Placental epithelial cell (primary cell): ENCODE measurements around a stretch of chr14.

DNA sequence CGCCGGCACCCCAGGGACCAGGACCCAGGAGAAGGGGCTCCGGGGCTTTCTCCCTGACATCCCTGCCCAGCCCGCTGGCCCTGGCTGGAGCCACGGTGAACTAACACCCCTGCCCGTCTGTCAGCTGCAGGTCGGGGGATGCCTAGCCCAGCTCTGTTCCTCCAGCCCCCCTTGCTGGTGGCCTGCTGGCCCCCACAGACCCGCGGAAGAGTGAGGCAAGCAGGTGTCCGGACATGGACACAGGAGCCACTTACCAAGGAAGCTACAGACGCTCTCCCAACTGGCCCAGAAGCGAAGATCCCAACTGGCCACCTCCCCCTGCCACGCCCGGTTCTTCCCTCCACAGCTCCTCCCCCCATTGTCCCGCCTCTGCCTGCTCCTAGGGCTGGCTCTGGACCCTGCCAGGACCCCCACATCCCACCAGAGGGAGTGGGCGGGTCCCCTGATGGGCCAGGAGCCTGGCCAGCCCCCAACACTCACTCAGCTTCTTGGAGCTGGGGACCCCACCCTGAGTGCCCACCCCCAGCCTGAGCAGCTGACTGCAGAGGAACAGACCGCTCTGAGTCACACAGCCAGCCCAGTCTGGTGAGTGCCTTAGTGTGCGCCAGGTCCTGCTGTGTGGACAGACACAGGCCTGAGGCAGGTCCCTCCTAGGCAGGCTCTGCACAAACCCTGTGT lies 7.8 kb downstream of the AHNAK2 start:
- CAGE, long polyA plus RNA = no peak

DNA sequence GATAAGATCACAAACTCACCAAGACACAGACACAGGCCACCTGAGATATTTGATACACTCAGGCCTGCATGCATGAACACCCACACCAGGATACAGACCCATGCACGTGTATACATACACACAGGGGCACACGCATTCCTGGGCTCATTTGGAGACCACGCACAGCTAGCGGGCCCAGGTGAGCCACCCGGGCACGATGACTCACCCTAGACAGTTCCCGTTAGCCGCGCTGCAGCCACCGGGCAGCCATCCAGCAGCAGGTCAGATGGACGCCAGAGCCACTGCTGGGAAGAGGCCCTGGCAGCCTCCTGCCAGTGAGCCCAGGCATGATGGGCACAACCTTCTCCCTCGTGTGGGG lies 1.9 kb upstream of the AHNAK2 start:
- CAGE, long polyA plus RNA = no peak

GRCh38 chr14:105088145-105088760 lies 23.0 kb upstream of the GPR132 start:
- CAGE, long polyA plus RNA = no peak

DNA sequence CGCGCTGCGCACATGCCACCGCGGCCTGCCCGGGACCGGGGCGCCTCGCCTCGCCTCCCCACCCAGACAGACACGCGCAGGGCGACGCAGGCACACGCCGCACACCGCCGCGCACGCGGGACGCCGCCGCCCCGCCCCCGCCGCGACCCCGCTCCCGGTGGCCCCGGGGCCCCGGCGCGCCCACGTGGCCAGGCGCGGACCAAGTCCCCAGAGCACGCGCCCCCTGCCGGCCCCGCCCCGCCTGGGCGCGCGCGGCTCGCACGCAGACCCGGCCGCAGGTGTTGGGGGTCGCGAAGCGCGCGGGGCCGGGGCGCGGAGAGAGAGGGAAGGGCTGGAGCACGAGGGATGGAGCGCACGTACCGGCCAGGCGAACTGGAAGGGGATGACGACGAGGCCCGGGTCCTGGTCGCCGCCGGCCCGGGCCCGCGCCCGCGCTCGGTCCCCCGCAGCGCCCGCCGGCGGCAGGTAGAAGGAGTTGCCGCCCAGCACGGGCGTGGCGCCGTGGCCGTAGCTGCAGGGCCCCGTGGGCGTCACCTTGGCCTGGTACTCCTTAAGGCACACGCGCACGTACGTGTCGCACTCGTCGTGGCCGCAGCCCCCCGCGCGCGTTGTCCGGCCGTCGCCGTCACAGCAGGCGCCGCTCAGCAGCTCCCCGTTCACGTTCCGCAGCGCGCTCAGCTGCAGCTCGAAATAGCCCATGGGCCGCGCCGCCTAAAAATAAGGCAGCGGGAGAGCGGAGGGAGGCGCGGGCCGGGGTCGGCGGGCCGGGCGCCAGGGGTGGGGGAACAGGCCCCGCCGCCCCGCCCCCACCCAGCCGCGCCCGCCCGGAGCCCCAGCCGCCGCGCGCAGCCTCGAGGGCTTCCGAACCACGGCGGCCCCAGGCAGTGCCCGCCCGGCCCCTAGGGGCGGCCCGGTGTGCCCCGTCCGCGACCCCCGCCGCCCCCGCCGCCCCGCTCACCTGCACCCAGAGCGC lies 893 bp downstream of the JAG2 start:
- CAGE, long polyA plus RNA = no peak

DNA sequence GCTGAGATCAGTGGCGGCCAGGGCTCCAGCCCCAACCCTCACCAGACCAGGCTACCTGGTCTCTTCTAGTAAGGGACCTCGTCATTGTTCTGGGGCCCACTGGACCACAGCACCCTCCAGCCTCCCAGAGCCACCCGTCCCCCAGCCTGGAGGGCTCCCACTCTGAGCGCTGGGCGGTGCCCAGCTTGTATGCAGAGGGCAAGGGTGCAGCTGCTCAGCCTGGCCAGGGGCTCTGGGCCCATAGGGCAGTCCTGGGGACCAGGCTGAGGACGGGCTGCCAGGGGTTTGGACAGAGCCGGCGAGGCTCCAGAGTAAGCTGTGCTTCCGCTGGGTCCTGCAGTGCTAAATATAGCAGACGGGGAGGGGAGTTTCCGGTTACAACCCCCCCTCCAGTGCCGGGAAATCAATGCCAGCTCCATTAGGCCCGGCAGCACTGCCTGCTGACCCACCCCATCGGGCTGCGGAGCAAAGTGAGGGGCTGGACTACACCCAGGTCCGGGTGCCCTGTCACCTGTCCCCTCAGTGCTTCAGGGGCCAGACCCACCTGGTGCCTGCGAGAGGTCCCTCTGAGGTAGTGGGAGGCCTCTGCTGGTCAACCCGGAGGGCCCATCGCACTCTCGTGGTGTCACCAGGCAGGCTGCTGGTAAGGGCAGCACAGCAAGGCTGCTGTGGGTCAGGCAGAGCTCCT lies 2.4 kb upstream of the JAG2 start:
- CAGE, long polyA plus RNA = no peak

DNA sequence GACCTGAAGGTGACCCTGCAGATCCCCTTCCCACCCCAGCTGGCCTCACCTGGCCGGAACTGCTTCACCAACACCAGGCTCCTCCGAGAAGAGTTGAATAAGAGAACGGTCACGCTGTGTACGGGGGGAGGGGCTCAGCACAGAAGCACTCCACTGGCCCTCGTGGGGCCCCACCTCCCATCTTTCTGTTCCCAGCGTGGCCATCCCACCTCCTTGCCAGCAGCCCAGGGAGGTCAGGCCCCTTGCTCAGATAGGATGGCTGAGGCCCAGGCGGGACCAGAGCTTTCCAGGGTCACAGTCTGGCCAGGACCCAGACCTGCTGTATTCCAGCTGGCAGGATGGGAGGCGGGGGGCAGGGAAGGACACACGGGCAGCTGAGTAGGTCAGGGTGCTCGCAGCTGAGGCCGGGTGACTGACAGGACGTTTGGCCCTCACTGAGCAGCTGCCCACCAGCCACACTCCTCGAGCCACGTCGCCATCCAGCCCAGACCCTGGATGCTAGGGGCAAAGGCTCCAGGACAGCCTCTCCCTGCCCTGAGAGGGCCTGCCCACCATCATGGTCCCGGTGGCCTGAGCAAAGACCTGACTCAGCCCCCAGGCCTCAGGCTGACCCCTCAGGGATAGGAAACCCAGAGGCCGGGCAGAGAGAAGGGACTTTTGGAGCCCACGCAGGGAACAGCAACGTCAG lies 4.1 kb downstream of the NUDT14 start:
- CAGE, long polyA plus RNA = no peak

- CAGE, long polyA plus RNA = no peak
These were observed 28.3 kb upstream of the NUDT14 start for GRCh38 chr14:105209282-105209850.

DNA sequence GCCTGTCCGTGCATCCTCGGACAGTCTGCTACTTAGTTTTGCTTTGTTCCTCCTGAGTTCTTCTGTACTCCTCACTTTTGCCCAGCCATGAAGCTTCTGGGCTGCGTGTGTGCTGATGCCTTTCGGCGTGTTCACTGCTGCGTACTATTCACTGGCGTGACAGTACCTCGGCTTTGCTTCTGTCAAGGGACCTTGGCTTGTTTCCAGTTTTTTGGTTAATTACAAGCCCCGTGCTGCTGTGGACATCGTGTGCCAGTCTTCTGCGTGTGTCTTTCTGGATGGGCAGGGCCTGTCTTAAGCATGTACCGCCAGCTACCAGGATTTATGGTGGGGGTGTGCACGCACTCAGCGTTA lies 2.5 kb downstream of the PACS2 start:
- CAGE, long polyA plus RNA = no peak

- CAGE, long polyA plus RNA = no peak
These were observed 520 bp upstream of the MTA1 start for GRCh38 chr14:105418974-105419639.

GRCh38 chr14:105646125-105646600 lies 119.8 kb downstream of the TMEM121 start:
- CAGE, long polyA plus RNA = no peak

DNA sequence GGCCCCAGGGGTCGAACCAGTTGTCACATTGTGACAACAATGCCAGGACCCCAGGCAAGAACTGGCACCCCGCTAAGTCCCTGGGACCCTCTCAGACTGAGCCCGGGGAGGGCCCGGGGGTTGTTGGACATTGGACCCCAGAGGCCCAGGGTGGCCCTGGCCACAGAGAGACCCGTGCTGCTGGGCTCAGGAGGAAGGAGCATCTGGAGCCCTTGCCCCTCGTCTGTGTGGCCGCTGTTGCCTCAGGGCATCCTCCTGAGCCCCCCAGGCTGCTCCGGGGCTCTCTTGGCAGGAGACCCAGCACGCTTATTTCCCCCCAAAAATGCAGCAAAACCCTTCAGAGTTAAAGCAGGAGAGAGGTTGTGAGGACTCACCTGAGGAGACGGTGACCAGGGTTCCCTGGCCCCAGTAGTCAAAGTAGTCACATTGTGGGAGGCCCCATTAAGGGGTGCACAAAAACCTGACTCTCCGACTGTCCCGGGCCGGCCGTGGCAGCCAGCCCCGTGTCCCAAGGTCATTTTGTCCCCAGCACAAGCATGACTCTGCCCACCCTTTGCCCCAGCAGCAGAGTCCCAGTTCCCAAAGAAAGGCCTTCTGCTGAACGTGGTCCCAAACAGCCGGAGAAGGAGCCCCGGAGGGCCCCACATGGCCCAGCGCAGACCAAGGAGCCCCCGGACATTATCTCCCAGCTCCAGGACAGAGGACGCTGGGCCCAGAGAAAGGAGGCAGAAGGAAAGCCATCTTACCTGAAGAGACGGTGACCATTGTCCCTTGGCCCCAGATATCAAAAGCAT lies 337.7 kb downstream of the TMEM121 start:
- CAGE, long polyA plus RNA = no peak

GRCh38 chr14:105880724-105881141 lies 354.4 kb downstream of the TMEM121 start:
- CAGE, long polyA plus RNA = no peak

- CAGE, long polyA plus RNA = no peak
These were observed 357.2 kb downstream of the TMEM121 start for GRCh38 chr14:105883360-105884304.

- CAGE, long polyA plus RNA = no peak
These were observed 388.2 kb downstream of the TMEM121 start for GRCh38 chr14:105914549-105914977.

DNA sequence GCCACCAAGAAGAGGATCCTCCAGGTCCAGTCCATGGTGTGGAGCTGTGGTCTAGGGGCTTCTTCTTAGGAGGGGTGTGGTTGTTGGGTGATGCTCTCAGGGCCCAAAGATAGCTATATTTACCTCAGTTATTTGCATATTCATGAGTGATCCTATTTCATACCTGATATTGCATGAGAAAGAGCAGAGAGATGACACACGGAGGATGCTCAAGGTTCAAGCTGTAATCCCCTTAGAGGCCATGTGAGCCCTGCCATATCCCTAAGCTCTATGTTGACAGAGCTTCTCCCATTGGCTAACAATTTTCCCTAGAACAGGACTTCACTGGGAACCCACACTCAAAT lies 499.1 kb downstream of the TMEM121 start:
- CAGE, long polyA plus RNA = no peak

DNA sequence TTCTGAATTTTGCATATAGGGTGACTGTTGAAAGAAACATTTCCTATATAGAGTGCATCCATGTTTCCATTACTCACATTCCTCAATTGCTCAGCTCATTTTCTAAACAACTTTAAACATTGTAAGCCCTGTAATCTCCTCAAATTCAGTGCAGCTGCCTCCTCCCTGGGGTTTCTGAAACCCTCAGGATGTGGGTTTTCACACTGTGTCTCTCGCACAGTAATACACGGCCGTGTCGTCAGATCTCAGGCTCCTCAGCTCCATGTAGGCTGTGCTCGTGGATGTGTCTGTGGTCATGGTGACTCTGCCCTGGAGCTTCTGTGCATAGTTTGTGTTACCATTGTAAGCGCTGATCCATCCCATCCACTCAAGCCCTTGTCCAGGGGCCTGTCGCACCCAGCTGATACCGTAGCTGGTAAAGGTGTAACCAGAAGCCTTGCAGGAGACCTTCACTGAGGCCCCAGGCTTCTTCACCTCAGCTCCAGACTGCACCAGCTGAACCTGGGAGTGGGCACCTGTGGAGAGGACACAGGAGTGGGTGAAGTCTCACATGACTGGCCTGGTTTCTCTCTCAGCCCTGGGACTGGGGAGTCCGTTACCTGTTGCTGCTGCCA lies 658.4 kb downstream of the TMEM121 start:
- CAGE, long polyA plus RNA = no peak

DNA sequence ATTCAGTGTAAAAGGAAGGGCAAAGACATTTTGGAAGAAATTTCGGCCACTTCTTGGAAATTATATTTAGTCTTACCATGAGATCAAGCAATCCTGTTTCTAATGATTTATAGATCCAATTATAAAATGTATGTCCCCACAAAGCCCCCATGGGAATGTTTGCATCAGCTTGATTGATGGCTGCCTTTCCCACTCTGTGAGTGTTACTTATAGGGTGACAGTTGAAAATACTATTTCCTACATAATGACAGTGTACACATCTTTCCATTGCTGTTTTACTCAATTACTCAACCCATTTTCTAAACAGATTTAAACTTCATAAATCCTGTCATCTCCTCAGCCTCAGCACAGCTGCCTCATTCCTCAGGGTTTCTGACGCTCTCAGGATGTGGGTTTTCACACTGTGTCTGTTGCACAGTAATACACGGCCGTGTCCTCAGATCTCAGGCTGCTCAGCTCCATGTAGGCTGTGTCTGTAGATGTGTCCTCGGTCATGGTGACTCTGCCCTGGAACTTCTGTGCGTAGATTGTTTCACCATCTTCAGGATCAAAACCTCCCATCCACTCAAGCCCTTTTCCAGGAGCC lies 749.9 kb downstream of the TMEM121 start:
- CAGE, long polyA plus RNA = no peak

GRCh38 chr14:106401177-106401700 lies 874.9 kb downstream of the TMEM121 start:
- CAGE, long polyA plus RNA = no peak

DNA sequence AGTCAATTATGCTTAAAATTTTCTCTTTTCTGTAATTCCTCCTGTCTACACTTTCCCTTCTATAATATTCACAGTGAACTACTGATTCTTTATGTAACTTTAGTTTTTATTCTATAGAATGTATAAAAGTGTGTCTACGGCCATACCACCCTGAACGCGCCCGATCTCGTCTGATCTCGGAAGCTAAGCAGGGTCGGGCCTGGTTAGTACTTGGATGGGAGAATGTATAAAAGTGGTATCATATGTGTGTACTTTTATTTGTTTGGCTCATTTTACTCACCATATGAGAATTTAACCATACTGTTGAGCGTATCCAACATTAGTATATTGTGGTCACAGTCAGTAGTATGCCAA lies 1110.1 kb downstream of the TMEM121 start:
- CAGE, long polyA plus RNA = no peak